ENCODE results near the genes GAS2L2 and CCL5.

DNA sequence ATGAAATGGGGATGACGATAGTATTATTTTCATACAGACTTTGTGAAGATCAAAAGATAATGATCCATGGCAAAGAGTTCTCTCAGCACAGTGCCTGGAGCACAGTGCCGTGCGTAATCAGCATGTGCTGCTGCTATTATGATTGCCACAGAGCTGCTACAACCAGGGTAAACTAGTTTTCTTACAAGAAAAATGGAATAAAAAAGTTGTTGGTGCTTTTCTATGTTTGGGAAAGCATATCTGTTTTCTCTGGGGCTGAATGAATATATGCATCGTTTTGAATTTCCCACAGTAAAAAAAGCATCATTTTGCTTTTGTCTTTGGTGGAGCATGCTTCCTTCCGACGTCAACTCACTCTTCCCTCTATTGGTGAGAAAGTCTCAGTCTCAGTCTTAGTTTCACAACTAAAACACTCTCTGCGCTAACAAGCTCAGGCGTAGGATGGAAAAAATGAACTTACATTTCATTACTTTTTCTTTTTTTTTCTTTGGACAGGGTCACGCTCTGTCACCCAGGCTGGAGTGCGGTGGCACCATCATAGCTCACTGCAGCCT lies 37.2 kb downstream of the CDK5R1 start:
- PRO-cap: no peak
- RAMPAGE, long total RNA, 2 experiments: no peak in any of the 2 experiments

DNA sequence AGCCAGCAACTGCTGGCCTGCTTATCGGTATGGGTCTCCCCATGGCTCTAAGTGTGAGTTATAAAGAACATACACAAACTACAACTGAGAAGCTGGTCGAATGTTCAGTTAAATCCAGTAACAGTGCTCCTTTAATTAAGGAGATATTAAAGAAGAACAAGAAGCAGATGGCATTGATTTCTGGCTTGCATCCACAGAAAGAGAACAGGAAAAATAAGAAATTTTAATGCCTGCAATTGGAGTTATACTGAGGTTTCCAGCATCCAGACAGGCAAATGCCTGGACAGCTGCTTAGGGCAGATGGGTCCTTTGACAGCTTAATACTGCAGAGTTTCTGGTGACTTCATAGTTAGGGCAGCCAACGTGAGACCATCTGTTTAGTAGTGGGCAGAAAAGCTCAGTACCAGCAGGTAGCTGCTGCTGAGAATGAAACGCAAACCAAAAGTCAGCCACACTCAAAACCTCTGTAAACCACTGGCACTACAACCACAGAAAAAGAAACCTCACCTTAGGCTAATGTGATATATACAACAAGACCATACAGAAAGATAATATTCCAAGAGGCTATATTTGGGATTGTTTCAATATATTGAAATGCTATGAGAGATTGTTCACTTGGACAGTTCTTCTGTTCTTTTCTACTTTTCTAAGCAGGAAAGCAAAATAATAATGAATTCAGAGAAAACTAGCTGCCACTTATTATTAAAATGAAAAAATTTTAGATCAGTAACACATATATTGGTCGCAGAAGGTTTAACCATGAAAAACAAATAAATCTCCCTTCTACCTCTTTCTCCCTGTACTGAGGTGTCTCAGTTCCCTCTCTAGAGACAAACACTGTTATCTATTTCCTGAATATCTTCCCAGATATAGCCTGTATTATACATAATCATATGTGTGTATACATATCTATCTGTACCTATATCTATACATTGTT lies 110.0 kb downstream of the CDK5R1 start:
- PRO-cap: no peak
- RAMPAGE, long total RNA, 2 experiments: no peak in any of the 2 experiments

DNA sequence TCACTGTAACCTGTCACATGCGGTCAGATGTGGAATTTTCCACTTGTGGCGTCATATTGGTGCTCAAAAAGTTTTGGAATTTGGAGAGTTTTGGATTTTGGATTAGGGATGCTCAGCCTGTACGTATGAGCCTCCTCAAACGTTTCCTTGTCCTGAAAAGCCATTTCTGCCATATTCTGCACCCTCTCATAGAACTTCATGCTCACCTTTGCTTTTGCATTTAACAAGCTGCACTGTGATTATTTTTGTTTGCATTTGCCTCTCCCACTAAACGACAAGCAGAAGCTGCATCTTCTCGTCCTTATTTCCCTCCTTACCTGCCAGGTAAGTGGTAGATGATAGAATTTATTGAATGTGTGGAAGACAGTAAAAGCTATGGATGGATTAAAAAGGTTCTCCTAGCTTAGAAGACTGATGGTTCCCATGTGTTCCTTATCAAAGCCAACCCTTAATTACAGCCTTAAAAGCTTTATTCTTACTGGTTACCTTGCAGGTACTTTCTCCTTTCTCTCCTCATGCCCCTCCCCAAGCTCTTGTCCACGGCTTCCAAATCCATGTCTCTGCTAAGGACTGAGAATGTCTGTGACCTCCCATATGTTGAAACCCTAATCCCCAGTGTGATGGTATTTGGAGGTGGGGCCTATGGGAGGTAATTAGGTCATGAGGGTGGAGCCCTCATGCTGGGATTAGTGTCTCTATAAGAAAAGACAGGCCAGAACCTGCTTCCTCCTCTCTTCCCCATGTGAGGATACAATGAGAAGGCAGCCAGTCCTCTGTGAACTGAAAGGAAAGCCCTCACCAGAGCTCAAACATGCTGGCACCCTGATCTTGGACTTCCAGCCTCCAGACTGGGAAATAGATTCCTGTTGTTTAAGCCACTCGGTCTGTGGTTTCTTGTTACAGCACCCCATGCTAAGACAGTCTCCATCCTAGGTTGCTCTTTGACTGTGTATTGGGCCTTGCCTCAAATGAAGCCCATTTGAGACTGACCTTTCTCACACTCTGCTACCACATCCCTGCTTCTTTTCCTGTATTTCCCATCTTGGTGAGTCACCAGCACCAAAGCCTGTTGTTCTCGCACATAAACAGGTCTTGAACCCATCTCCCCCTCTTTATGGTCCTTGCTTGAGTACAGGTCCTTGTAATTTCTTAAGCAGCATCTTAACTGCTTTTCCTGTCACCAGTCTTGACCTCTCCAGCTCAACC lies 134.7 kb downstream of the CDK5R1 start:
- PRO-cap: no peak
- RAMPAGE, long total RNA, 2 experiments: no peak in any of the 2 experiments

DNA sequence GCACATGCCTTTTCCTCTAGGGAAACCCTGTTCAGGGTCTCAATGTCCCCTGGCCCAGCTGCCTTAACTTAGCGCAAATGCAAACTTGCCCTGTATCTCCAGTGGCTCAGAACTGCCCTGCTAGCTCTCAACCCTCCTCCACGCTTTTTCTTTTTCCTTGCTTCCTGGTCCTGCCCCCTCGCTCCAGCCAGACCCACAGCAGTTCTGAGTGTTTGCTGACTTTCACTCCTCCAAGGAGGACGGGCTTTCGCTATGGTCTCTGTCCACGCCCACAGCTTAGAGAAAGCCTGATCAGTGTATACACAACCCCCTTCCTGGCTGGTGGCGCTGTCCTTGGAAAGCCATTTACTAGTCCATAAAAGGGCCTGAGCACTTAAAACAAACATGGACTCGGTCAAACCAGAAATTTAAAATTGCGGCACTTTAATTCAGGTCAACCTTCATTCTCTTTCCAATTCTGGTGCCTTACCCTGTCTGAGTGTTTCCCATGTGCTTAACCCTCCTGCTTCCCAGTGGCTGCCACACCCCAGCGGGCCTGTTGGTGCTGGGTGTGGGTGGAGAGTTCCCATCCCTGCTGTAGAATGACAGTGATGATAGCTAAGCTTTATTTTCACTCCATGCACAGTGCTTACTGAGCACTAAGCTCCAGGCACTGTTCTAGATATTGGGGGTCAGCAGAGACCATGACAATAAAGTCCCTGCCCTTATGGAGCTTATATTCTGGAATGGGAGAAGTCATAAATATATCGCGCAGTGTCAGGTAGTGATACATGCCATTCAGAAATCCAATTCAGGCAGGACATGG lies 15.5 kb upstream of the TMEM98 start:
- PRO-cap: bidirectional peak, plus-strand start at position 283 of the sequence, minus-strand start at position 206 of the sequence
- RAMPAGE, long total RNA, 2 experiments: no peak in any of the 2 experiments

- PRO-cap: no peak
- RAMPAGE, long total RNA, 2 experiments: no peak in any of the 2 experiments
These were observed 791 bp upstream of the TMEM98 start for GRCh38 chr17:32927149-32927575.

DNA sequence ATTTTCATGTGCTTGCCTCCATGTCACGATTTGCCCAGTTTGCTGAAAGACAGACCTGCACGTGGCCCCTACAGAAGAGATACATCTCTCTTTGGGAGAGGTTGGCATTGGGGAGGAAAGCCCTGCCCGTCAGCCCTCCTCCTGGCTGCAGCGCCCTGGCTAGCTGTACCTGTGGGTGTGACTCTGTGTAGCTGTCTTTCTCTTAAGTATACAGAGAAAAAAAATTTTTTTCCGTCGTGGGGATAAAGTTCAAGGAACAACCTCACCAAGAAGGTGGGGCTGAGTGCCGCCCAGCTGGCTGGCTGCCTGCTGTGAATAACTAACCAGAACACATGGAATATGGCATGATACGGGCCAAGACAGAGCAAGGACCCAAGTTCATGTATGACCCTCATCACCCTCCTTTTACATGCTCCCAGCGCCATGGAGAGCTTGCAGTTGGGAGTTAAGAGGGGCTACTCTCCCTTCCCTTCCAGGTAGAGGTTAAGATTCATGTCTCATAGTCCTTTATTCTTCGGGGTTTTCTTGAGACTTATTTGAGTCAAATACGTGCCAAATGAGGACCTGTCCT lies 26.6 kb downstream of the TMEM98 start:
- PRO-cap: no peak
- RAMPAGE, long total RNA, 2 experiments: no peak in any of the 2 experiments

DNA sequence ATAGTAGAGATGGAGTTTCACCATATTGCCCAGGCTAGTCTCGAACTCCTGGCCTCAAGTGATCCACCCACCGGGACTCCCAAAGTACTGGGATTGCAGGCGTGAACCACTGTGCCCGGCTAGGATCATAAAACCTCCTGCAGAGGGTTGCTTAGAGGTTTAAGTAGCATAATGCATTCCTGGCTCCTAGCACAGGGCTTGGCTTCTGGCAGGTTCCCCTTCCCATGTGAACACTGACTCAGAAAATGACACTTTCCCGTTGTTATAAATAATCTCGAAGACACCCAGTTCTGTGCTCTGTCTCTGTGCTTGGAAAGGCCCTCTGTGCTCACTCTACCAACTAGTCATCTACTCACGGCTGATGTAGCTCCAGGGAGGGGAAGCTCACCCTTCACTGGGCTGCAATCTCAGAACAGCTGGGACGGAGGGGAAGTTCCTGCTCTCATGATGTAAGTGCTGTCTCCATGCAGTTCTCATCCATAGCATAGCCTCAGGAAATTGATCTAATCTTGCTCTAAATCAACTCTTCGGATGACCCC lies 230.4 kb upstream of the ASIC2 start:
- PRO-cap: no peak
- RAMPAGE, long total RNA, 2 experiments: no peak in any of the 2 experiments

- PRO-cap: no peak
- RAMPAGE, long total RNA, 2 experiments: no peak in any of the 2 experiments
These were observed 273.1 kb upstream of the CCL2 start for GRCh38 chr17:33981914-33982477.

- PRO-cap: no peak
- RAMPAGE, long total RNA, 2 experiments: no peak in any of the 2 experiments
These were observed 120.7 kb upstream of the CCL2 start for GRCh38 chr17:34134452-34134651.

- PRO-cap: no peak
- RAMPAGE, long total RNA, 2 experiments: no peak in any of the 2 experiments
These were observed 21.9 kb downstream of the TMEM132E start for GRCh38 chr17:34601225-34601732.

- PRO-cap: no peak
- RAMPAGE, long total RNA, 2 experiments: no peak in any of the 2 experiments
These were observed 18.1 kb downstream of the LIG3 start for GRCh38 chr17:34998086-34999113.

GRCh38 chr17:35047070-35047428 lies 16.5 kb downstream of the RFFL start:
- PRO-cap: no peak
- RAMPAGE, long total RNA, 2 experiments: no peak in any of the 2 experiments

GRCh38 chr17:35094780-35095428 lies 24.8 kb downstream of the RAD51D start:
- PRO-cap: no peak
- RAMPAGE, long total RNA, 2 experiments: no peak in any of the 2 experiments

DNA sequence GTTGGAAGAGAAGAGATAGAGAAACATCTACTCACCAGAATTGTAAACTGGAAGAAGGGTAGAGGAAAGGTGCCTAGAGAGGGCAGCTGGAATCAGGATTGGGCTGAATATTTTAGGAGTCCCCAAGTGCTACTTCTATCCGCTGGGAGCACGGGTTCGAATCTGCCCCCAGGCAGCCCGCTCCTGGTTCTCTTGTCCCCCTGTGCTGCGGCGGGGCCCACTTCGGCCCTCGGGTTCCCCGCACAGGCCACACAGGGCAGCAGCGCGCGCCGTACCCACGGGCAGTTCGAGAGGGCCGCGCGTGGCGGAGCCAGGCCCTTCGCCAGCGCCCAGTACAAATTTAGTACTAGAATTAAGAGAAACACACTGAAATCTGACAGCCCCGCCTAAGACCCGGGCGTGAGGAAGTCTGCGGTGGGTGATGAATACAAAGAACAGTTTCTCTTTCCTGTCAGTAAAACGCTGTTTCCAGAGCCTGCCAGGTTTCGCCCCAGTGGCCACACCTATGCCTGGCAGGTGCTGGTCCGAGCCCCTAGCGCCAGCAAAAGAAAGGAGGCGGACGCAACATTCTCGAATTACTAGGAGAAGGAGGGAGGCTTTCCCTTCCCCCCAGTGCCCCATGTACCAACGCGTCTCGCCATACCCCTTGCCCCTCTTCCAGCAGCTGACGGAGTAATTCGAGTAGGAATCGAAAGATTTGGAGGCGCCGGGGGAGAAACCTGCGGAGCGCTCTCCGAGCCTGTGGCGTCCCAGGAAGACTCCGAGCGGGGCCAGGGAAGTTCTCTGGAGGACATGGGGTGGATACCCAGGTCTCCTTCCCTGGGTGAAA lies 675 bp upstream of the SLFN5 start:
- PRO-cap: unidirectional peak, plus-strand start at position 289 of the sequence; bidirectional peak, plus-strand start at position 512 of the sequence, minus-strand start at position 334 of the sequence
- RAMPAGE, long total RNA, 2 experiments: no peak in any of the 2 experiments

DNA sequence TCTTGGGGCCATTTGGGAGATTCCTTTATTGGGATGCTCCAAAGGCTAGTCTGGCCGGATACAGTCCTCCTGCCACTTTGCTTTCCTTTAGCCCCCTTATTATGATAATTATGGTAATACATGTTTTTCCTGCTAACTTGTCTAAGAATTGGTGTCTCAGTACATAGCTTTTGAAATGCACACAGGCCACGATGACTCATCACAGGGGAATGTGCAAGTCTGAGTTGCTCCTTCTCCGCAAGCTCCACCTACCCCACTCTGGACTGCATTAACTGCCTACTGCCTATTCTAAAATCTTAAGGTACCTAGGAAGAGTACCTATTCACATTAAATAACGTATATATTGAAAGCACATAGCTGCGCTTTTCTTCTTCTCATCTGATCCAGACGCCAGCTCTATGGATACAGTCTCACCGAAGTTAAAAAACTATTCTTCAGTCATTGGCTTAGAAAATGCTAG lies 1.3 kb upstream of the SLFN12 start:
- PRO-cap: no peak
- RAMPAGE, long total RNA, 2 experiments: no peak in any of the 2 experiments

- PRO-cap: no peak
- RAMPAGE, long total RNA, 2 experiments: no peak in any of the 2 experiments
These were observed 1.5 kb downstream of the AP2B1 start for GRCh38 chr17:35588512-35589148.

DNA sequence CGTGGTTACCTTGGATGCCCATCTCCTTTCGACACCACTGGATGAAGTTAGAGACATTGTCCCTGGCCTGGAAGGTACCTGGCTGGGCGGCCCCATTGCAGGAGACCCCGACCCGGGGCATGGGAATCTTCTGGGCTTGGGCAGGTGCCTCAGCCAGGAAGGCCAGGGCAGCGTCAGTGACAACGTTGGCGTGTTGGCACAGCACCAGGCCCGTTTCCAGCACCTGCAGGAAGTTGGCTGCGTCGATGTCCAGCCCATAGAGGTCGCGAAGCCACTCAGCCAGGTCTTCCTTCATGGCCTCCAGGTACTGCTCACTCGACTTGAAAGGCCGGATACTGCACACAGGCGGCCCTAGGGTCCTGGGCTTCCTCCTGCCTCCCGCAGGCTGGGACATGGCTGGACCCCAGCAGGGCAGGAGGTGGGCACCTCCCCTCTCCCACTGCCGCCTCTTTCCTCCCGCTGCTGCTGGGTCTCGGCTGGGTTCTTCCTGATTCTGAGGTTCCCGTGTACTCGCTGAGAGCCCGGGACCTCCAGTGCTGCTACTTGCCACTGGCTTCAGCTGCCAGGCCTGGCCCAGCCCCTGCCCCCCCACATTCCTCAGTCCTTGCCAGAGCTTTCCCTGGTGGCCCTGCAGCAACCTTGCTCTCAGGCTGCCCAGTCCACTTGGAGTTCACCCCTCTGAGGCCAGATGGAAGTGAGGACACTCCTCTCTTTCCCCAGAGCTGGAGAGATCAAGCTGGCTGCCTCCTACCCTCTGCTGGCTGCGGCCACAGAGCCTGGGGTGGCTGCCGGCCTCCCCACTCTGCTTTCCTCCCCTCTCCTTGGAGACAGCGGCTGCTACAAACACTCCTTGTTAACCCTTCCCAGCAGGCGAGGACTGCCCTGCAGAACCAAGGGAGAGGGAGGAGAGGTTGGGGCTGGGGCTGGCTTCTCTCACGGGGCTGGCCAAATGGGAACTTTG lies at the start of gene GAS2L2:
GAS2L2 (minus strand) TSS at position 783 of the 961 bp plus-strand sequence.
- PRO-cap: no peak
- RAMPAGE, long total RNA, 2 experiments: no peak in any of the 2 experiments

GRCh38 chr17:35875295-35876035 lies 4.7 kb downstream of the CCL5 start:
- PRO-cap: no peak
- RAMPAGE, long total RNA, 2 experiments: no peak in any of the 2 experiments

GRCh38 chr17:35880266-35880975 lies at the start of gene CCL5:
CCL5 (minus strand) TSS chr17:35880360.
- PRO-cap: bidirectional peak, plus-strand start at chr17:35880491, minus-strand start at chr17:35880355
- RAMPAGE, long total RNA, 2 experiments: start-site peak on the minus strand in 2 of 2 experiments, at chr17:35880355-35880365 at its widest, 37 to 66 reads per replicate

GRCh38 chr17:35983425-35984139 lies 2.3 kb upstream of the CCL16 start:
- PRO-cap: no peak
- RAMPAGE, long total RNA, 2 experiments: no peak in any of the 2 experiments

All from prostate gland (tissue), 2 donors.